ENCODE measurements around a stretch of chr17.

DNA sequence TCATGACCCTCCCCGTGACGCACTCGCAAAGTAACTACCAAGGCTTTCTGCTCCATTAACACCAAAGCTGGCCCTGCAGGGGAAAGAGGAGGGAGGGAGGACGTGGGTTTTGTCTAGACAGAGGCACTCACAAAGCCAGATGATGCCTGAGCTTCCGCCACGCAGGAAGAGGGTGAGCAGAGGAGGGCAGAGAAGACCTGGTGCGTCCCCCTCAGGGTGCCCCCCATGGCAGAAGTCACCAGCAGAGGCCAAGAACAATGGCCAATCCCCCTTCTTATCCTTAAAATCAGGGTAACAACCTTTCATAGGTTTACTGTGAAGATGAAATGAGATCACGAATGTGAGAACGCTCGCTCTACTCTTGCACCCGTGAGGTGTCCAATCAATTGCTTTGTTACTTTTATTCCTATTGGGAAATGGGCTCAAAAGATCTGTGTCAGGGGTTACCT is 10.7 kb downstream of the ABR start:
- PRO-cap: no peak

GRCh38 chr17:1200988-1201774 is 21.4 kb upstream of the ABR start:
- PRO-cap: bidirectional peak, plus-strand start at chr17:1201325, minus-strand start at chr17:1201161; bidirectional peak, plus-strand start at chr17:1201696, minus-strand start at chr17:1201425

GRCh38 chr17:1380666-1381317 is 19.2 kb downstream of the YWHAE start:
- PRO-cap: no peak

GRCh38 chr17:1396638-1397110 is 3.3 kb downstream of the YWHAE start:
- PRO-cap: no peak

DNA sequence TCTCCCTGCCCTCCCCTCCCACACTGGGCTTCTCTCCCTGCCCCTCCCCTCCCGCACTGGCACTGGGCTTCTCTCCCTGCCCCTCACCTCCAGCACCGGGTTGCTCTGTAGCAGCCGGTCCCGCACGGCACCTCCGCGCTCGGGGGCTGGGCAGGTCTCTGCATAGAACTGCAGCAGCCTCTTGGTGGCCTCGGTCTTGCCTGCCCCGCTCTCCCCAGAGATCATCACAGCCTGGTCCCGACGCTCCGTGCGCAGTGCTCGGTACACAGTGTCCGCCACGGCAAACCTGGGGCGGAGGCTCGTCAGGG is 9.8 kb downstream of the MYO1C start:
- PRO-cap: no peak

GRCh38 chr17:1491472-1492495 is 702 bp downstream of the MYO1C start:
- PRO-cap: no peak

GRCh38 chr17:1493038-1493936 is 801 bp upstream of the MYO1C start:
- PRO-cap: no peak

- PRO-cap: no peak
Measured at GRCh38 chr17:1504219-1505237, 11.9 kb downstream of the INPP5K start.

DNA sequence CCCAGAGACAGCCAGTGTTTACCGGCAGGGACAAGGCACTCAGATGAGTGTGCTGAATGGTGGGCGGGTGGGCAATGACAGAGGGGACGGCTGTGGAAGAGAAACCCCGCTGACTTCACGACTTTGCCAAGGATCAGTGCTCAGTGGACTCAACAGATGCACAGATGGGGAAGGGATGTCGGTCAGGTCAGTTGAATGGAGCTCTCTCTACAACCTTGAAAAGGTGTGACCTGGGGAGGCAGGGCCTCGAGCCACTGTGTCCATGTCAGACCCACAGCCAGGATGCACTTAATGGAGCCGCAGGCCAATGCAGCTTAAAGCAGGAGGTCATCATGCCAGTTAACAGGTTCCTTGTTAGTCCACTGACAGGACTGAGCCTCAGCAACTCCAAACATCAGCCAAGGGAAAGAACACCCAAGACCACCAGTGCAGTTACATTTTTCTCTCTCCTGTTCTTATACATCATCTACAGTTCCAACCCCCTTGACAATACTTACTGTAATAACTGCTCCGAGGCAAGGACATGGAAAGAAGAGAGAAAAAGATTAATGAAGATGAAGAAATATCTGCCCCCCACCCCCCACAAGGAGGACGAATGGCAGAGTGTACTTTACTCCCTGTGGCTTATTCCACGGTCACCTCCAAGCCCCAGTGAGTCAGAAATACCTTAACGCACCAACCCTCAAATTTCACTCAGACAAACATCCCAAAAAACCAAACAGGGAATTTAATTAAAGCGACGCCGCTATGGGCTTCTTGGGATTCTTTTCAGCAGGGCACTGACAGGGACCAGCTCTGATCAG is 19.9 kb downstream of the PITPNA start:
- PRO-cap: no peak

DNA sequence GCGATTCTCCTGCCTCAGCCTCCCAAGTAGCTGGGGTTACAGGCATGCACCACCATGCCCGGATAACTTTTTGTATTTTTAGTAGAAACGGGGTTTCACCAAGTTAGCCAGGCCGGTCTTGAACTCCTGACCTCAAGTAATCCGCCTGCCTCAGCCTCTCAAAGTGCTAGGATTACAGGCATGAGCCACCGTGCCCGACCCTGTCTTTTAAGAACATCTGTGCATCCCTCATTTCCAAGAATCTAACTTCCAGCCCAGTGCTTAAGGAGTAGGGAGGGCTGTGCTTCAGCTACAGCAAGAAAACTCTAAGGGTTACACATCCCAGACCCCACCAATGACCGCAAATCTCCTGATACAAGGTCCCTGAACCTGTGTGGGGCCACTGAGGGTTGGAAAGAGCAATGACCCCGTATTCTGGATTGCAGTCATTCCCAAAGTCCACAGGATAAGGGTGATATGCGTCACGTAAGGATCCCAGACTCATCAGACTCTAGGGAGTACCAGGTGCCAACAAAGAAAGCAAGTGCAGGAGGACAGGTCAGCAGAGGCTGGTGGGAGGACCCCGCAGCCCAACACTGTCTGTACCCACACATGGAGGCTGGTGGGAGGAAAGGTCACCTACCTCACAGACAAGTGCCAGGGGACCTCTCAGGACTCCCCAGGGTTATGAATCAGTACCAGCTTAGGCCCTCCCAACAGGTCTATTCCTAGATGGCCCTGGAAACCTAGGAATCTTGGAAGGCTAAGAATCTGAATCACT is 16.4 kb downstream of the PITPNA start:
- PRO-cap: no peak

- PRO-cap: no peak
Measured at GRCh38 chr17:1574099-1575073, 11.8 kb upstream of the PITPNA start.

DNA sequence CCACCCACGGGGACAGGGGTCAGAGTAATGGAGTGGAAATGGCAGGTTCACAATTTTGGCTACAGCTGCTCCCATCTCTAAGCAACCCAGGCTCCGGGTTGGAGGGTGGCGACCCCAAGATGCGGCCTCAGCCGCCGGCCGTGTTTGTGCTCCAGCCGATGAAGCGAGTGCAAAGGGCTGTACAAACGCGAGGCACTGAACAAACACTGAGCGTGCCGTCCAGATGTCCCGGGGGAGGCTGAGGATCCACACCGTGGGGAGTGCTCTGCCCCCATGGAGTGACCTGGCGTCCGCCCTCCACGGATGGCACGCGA is 22.2 kb downstream of the SLC43A2 start:
- PRO-cap: no peak

DNA sequence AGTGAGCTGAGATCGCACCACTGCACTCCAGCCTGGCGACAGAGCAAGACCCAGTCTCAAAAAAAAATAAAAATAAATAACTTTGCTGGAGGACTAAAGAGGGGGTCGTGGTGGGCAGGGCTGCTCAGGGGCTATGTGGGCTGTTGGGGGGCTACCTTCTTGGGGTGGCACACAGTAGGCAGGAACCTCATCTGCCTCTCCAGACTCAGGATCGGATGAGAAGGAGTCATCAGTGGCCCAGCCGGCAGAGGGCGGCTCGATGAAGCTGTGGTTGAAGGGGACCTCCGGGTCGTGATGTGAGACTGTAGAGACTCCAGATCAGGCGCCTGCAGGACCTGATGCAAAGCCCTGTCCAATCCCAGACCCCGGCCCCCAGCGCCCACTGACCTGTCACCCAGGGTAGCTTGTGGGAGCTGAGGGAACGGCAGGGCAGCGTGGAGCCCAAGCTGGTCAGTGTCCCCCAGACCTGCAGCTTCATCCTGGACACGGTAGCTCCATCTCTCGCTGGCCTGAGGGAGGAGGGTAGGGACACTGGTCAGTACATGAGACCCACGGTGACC is 8.0 kb upstream of the SLC43A2 start:
- PRO-cap: no peak

GRCh38 chr17:1676407-1676881 is 8.2 kb downstream of the PRPF8 start:
- PRO-cap: no peak

GRCh38 chr17:1704462-1704840 is 5.7 kb downstream of the TLCD2 start:
- PRO-cap: no peak

- PRO-cap: unidirectional peak, minus-strand start at chr17:1830415
Measured at GRCh38 chr17:1830334-1830928, 626 bp downstream of the RPA1 start.

DNA sequence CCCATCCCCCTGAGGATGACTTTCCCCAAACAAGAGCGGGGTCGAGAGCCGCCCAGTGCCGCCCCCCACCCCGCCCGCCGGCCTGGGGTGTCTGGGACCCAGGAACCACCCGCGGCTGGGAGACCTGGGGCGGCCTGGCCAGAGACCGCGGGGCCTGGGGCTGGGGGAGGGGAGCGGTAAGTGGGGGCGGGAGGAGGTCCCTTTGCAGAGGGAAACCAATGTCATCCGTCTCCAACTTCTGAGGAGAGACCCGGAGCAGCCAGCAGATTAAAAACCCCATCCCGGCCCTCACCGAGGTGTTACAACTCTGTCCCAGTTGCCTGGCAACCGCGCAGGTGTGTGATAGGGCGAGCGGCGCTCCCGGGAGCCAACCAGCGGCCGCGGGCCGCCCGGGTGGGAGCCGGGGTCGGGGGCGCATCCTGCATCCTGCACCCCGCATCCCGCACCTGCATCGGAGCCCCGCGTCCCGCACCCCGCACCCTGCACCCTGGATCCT is 47.6 kb downstream of the RTN4RL1 start:
- PRO-cap: no peak

- PRO-cap: no peak
Measured at GRCh38 chr17:2050945-2051948, 3.7 kb upstream of the HIC1 start.

DNA sequence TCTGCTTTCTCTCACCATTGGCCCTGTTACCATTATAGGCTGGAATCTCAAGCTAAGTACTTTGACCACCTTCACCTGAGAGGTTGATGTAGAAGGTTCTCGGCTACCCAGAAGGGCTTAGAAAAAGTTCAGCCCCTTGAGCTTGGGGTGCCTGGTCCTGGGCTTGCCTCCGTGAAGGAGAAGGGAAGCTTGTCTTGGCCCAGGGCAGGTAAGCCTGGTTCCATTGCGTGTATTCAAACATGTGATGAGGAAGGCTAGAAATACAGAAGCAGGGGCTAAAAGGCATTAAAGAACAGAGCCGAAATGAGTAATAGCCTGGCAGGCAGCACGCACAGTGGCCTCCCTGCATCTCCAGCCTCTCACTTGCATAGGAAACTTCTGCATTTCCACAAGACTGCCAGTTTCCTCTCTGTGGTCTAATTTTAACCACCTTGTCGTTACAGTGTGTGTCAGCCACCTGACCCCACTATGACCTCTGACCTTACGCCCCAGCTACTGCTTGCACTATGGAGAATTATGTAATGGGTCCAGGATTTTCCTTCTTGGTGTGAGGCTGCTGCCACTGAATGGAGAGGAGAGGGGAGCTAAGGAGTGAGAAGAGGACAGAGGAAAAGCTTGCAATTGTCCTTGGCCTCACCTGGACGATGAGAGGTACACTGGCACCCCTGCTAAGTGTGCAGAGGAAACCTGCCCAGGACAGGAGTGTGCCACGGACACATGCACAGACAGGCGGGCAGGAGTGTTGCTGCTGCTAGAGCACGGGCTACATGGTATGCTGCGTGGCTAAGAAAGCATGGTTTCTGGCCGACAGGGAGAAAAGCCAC is 32.8 kb downstream of the HIC1 start:
- PRO-cap: no peak

DNA sequence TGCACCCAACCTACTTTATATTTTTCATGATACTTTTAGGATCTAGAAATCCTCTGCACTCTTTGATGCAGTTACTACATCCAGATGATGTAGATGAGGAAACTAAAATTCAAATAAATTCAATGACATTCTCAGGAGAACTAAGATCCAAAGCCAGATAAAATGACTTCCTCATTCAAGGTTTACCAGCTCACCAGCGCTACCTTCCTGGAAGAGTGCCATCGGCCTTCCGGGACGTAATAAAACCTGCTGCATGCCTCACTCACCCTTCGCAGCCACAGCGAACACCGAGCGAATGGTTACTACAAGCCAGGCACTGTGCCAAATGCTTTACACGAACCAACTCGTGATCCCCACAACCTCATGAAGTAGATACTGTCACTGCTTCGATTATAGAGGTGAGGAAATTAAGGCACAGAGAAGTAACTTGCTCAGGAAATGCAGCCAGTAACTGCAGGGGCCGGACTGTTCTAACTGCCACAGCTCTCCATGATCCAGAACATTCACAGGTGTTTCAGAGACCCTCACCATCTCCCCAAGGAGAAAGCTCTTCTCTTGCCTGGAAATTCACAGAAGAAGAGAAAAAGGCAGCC is 46.6 kb downstream of the HIC1 start:
- PRO-cap: no peak